Esophagus squamous epithelium (tissue), 4 donors: ENCODE data around the genes LYPD6B and NEB.

DNA sequence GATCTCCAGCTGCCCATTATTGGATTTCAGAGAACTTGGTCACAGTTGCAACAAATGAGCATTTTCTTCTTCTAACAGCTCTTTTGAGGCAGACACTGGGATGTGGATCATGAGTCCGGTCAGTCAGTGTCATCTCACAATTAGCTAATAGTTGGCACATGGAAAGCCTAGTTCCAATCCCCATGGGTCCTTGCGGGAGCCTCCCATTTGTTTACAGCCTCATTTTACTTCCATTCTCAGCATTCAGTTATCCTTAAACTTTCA, 546.9 kb upstream of the ZEB2 start:
- PRO-cap, result no peak
- RAMPAGE, long total RNA, 4 experiments, result no peak in any of the 4 experiments

GRCh38 chr2:145194612-145195065, 674.7 kb upstream of the ZEB2 start:
- PRO-cap, result no peak
- RAMPAGE, long total RNA, 4 experiments, result no peak in any of the 4 experiments

- PRO-cap, result no peak
- RAMPAGE, long total RNA, 4 experiments, result no peak in any of the 4 experiments
Observed at GRCh38 chr2:145415754-145416225, 895.9 kb upstream of the ZEB2 start.

GRCh38 chr2:147464153-147464637, 380.6 kb upstream of the ACVR2A start:
- PRO-cap, result no peak
- RAMPAGE, long total RNA, 4 experiments, result no peak in any of the 4 experiments

DNA sequence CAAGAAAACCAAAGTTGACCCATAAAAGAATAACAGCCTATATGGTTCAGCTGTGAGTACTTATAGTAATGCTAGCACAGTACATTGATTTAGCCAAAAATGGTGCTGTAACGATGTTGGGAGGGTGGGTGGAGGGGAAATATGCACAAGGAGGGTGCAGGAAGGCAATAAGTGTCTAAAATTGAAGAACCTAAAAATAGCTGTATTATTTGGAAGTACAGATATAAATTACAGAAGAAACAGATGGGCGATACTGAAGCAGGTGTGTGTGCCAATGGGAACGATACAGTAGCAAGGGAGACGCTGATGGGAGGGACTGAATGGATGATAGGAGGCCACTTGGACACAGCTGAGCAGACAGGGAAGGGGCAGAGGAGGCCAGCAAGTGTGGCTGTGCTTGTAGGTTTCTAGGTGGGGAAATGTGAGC, 92.0 kb upstream of the EPC2 start:
- PRO-cap, result no peak
- RAMPAGE, long total RNA, 4 experiments, result no peak in any of the 4 experiments

- PRO-cap, result no peak
- RAMPAGE, long total RNA, 4 experiments, result no peak in any of the 4 experiments
Observed at GRCh38 chr2:148812472-148812683, 62.6 kb upstream of the KIF5C start.

GRCh38 chr2:148875393-148876156, 548 bp downstream of the KIF5C start:
- PRO-cap, result no peak
- RAMPAGE, long total RNA, 4 experiments, result no peak in any of the 4 experiments

DNA sequence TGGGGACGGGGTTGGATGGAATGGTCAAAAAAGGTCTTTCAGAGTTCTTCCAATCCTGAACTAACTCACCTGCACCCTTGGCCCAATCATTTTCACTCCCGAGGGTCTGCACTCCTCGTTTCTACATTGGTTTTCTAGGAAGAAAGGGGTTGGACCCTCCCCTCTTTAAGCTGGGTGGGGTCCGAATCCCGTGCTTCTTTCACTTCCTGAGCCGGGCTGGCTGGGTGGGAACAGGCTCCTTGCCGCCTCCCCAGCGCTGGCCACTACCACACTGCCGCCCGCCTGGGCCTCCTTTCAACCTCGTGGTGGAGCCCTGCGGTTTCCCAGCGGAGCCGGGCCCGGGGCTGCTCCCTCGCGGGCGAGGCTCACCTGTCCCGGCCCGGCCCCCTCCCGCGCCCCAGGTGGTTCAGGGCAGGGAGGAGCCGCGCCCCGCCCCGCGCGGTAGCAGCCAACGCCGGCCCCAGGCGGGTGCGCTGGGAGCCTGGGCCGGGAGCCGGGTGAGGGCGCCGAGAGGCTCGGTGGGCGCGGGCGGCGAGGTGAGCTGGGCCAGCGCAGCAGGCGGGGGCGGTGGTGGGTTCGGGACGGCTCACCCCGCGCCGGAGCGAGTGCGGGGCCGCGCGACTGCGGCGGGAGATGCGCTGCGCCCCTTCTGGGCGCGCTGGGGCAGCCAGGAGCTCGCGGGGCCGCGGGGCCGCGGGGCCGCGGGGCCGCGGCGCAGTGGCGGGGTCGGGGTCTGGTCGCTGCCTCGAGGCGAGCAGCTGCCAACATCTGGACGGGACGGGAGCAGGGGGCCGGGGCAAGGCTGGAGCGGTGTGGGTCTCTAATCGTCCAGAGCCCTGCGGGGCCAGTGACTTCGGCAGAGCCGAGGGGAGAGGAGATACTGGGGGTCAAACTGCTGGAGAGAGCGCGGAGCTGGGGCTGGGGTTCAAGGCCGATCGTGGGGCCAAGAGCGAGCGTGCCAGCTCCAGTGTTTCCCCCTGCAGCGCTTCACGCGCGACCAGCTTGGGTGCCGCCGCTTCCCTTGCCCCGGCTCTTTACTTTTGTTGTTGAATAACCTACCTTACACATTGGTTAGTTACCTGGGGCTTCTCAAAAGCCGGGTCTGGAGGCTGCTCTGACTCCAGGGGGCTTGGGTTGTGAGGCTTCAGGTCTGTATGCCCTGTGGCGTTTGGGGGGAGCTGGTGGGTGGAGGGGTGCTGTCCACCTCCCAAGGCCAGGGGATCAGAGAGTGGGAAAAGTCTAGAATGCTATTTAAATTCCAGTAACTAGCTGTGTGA, at the start of gene LYPD6B:
LYPD6B (plus strand) TSS at position 434 of the 1,277 bp plus-strand sequence.
- PRO-cap, result no peak
- RAMPAGE, long total RNA, 4 experiments, result start-site peak on the plus strand in 3 of 4 experiments, centred at positions 470 to 476 of the sequence, 24 to 120 reads per replicate

- PRO-cap, result no peak
- RAMPAGE, long total RNA, 4 experiments, result no peak in any of the 4 experiments
Observed at GRCh38 chr2:149648340-149649320, 61.1 kb upstream of the MMADHC start.

- PRO-cap, result unidirectional peak, minus-strand start at chr2:150466342
- RAMPAGE, long total RNA, 4 experiments, result no peak in any of the 4 experiments
Observed at GRCh38 chr2:150466082-150466638, 21.3 kb downstream of the RND3 start.

DNA sequence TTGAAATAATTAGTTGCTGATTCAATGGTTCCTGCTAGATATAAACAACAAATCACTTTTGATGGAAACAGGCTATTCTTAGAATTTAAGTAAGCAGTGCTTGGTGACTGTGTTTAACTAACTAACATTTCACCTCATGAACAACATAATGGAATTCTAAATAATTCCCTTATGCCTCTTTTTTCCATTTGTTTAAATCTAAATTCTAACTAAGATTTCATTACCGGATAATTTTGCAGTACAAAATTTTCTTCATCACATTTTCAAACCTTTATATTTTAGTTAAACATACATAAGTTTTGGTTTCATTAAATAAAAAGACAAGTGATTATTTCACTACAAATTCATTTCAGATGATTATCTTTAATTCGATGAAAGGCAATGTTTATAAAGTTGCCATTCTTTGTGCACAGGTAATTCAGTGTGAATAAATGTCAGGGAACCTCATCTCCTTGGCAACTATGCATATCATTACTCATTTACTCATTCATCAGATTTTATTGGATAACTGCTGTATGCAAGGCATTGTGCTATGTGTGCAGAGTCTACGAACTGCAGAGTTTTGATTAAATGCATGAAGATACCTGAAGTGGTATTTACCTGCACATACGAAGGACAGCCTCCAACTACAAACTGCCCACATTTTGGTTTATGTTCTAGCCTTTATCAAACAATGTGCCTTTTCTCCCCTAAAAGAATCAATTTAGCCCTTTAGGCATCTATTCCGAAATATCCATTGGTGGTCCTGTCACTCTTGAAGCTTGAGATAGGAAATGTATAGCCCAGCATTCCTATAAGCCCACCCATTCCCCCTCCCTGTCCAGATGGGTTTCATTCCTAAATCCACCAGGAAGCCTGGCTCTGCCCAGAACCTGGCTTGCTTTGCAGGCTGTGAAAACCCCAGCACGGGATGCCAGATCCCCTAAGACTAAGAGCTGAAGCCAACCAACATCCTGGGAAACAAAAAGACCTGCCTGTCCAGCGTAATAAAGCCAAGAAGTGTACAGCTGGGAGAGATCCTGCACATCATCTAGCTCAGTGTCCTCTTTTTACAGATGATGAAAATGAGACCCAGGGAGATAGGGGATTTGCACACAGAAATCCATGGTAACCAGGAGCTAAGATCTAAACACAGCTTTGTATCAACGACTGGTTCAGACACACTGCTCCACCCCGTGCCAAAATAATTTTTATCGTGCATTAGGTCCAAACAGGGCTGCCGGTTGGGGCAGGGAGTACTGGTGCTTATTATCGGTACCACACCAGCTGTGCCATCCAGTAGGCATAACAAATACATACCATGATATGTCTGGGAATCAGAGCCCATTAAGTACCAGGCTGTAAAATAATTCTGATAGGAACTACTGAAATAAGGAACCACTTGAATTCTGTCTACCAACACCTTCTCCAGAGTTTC, 3.3 kb downstream of the RND3 start:
- PRO-cap, result unidirectional peak, plus-strand start at position 525 of the sequence; bidirectional peak, plus-strand start at position 995 of the sequence, minus-strand start at position 760 of the sequence
- RAMPAGE, long total RNA, 4 experiments, result no peak in any of the 4 experiments

- PRO-cap, result no peak
- RAMPAGE, long total RNA, 4 experiments, result no peak in any of the 4 experiments
Observed at GRCh38 chr2:150624114-150624778, 136.8 kb upstream of the RND3 start.

GRCh38 chr2:151462132-151462365, 52.3 kb downstream of the RIF1 start:
- PRO-cap, result no peak
- RAMPAGE, long total RNA, 4 experiments, result no peak in any of the 4 experiments

- PRO-cap, result no peak
- RAMPAGE, long total RNA, 4 experiments, result no peak in any of the 4 experiments
Observed at GRCh38 chr2:151464346-151464928, 54.7 kb downstream of the RIF1 start.

DNA sequence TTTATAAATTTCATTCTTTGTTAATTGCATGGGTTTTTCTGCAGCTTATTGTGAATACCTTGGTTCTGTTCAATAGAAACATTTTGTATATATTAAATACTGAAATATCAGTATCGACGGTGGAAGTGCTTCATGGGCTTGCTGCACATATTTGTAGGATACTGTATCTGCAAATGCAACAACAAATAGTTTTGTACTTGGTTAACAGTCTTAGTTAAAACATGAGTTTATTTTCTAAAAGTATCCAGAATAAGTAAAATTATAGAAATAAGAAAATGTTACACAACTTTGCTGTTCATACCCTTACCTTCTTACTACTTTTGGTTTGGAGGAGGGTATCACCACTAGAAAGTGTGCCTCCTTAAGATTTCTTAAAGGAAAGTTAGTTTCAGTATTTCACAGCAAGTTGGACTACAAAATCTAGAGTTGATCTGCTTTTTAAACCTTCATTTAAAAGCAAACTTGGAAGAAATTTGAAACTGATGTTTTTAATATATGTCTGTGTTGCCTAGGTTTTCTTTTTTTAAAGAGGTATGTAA, 66.2 kb downstream of the RIF1 start:
- PRO-cap, result no peak
- RAMPAGE, long total RNA, 4 experiments, result no peak in any of the 4 experiments

DNA sequence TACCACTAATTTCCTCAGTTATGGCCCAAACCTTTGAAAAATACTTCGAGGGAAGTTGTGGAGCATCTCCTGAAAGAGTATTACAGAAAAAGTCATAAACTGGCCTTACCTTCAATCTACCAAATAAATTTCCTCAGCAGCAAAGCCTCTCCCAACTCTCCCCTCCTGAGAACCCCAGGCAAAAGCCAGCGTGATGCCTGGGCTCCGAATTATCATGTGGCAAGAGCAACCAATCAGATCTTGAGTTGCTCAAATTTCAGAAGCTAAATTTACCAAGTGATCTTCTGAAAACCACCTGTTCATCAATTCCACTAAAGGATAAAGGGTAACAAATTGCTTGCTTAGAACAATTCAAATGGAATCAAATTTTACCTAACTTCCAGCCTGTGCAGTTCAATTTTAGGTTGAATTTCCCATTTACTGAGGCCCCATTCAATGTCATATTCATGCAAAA, at the start of gene NEB:
NEB (minus strand) TSS at position 188 of the 454 bp plus-strand sequence.
- PRO-cap, result no peak
- RAMPAGE, long total RNA, 4 experiments, result no peak in any of the 4 experiments

GRCh38 chr2:151844017-151844776, 16.0 kb upstream of the ARL5A start:
- PRO-cap, result no peak
- RAMPAGE, long total RNA, 4 experiments, result no peak in any of the 4 experiments

DNA sequence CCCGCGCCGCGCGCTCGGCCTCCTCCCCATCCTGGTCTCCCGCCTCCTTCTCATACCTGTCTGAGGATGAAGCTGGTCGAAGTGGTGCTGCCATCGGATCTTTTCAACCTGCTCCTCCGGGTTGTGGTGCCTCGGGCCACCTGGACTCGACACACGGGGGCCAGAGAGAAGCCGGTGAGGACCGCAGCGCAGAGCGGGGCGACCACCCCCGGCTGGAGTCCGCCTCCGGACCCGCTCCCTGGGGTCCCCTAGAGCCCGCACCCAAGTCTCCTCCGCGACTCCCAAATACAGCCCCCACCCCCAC, 618 bp downstream of the CACNB4 start:
- PRO-cap, result no peak
- RAMPAGE, long total RNA, 4 experiments, result no peak in any of the 4 experiments

DNA sequence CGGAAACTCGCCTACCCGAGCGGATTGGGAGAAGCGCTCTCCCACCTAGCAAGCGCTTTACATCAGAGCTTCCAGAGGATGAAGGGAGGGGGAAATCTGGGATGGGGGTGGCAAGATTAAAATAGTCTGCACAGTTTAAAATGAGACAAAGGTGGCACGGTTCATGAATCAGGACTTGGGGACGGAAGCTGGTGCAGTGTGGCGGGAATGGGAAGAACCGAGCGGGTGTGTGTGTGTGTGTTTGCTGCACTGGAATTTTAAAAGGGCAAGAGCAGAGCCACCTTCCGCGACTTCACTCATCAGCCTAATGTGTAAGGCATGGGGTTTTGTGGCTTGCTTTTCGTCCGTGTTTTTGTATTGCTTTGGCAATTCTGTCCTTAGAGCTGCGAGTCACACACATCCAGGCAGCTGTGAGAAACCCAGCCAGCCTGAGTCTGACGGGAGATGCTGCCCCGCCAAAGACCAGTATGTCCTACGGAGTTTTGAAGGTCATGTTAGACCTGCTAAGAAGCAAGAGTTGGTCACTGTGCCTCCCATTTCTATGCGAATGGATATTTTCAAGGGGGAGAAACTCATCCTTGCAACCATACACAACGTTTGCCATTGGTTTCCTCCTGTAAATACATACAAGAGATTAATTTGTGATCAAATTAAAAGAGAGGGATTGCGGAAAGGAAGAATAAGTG, 534 bp upstream of the CACNB4 start:
- PRO-cap, result unidirectional peak, minus-strand start at position 301 of the sequence
- RAMPAGE, long total RNA, 4 experiments, result no peak in any of the 4 experiments

GRCh38 chr2:152172251-152172711, 3.3 kb downstream of the STAM2 start:
- PRO-cap, result no peak
- RAMPAGE, long total RNA, 4 experiments, result no peak in any of the 4 experiments